Measurements from ENCODE around the gene PGAM2.

DNA sequence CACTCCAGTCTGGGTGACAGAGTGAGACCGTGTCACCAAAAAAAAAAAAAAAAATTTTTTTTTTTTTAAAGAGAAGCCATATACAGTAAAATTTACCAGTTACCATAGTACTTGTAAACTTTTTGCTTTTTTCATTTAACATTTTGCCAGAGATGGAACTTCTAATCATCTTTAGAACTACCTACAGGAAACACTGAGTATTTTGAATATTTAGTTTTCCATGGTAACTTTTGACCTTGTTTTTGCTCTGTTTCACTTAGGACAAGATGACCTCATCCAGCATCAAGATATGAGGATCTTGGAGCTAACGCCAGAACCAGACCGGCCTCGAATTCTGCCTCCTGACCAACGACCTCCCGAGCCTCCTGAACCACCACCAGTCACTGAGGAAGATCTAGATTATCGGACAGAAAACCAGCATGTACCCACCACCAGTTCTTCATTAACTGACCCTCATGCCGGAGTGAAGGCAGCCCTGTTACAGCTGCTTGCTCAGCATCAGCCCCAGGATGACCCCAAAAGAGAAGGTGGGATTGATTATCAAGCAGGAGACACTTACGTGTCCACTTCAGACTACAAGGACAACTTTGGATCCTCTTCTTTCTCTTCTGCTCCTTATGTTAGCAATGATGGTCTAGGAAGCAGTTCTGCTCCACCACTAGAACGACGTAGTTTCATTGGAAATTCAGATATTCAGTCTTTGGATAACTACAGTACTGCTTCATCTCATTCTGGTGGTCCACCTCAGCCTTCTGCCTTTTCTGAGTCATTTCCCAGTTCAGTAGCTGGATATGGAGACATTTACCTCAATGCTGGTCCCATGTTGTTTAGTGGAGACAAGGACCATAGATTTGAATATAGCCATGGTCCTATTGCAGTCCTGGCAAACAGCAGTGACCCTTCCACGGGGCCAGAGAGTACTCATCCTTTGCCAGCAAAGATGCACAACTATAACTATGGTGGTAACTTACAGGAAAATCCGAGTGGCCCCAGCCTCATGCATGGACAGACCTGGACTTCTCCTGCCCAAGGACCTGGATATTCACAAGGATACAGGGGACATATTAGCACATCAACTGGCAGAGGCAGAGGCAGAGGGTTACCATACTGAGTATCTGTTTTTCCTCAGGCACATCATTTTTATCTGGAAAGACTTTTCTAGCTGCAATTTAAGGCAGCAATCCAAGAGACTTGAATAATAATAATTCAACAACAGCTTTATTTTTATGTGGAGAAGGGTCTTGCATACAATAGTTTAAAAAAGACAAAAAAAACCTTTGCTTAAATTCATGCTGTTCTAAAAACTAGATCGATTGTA lies 40.1 kb downstream of the MPLKIP start:
- PRO-cap, result no peak

DNA sequence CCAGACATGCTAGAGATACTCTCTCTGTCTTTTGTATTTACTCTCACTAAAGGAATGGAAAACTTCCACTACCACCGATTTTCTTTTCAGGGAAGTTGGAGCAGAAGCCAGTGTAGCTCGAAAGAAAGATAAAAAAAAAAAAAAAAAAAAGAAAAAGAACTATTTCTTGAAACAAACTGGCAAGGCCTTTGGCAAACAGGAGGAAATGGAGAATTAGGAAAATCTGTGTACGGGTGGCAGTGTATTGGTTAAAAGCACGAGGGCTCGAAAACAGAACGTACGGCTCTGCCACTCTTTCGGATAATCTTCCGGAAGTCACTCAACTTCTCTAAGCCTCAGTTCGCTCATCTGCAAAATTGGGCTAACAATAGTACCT lies 677 bp downstream of the MPLKIP start:
- PRO-cap, result no peak

DNA sequence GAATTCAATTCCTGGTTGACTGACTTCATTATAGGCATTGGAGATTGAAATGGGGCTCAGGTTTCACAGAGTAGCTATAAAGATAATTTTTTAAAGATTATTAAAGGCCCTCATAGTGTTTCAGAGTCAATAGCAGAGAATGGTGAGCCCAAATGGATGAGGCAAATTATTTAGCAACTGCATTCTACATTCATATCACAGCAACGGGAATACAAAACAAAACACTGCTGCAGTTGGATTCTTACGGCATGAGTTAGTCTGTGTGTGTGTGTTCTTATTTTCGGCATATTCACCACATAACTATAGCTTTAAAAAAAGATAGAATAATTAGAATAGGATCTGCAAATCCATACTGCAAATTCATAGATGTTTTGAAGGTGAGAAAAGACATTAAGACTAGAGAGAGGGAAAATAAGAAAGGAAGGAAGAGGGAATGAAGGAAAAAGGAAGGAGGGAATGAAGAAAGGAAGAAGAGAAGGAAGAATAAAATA lies 66.0 kb downstream of the SUGCT start:
- PRO-cap, result no peak

DNA sequence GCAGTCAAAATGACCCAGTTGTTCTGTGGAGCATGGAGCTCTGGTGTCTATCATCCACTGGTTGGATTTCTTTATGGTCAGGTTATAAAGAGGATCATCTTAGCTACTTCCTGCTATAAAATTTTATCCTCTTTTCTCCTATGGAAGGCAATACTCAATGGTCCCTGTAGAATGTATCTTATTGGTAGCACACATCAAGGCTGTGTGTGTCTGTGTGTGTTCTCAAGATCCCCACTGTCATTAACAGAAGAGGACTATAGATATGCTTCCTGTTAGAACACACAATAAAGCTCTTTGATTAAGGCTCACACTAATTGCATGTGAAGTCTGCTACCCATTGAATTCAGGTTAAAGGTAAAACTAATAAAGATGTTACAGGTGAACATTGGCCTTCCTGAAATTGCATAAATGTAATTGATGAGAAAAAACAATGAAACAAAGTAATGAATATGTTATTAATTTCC lies 747.5 kb downstream of the SUGCT start:
- PRO-cap, result no peak

- PRO-cap, result no peak
Observed at GRCh38 chr7:41149385-41149937, 553.4 kb downstream of the INHBA start.

- PRO-cap, result no peak
Observed at GRCh38 chr7:41459614-41460366, 243.1 kb downstream of the INHBA start.

DNA sequence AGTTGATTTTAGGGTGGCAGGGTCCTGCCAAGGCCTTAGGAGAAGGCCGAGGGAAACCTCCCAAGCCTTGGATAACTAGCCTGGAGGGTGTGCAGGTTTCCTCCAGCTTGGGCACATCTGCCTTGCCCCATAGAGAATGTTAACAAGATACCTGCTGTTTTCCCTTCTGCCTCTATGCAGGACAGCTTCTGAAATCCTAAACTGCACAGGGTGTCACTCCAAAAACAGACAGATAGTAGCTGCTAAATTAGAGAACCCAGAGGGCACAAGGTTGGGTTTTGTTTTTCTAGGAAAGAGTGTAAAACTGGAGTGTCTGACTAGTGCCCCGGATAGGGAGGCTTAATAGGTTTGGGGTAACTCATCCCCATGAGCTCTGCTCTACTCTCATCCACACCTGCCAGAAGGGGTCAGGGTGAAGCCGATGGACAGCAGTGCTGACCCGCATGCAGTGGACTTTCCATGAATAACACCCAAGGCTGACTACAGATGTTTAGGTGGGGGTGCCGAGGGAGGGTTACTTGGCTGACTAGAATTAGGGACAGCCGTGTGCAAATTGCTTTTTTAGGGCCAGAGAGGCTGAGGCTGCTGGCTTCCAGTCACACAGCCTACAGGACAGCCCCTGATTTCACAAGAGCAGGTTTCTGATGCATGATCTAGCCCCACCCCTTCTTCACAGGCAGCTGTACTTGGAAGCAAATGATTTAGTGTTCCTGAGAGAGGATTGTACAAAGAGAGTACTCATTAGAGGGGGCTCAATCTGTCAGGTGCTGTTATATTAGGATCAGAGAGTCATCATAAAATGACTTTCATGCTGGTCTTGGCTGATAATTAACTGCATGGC lies 9.8 kb downstream of the INHBA start:
- PRO-cap, result no peak

GRCh38 chr7:41699239-41700072 lies 3.4 kb downstream of the INHBA start:
- PRO-cap, result no peak

GRCh38 chr7:42174346-42175091 lies 62.5 kb downstream of the GLI3 start:
- PRO-cap, result no peak

- PRO-cap, result no peak
Observed at GRCh38 chr7:42193104-42193667, 43.8 kb downstream of the GLI3 start.

GRCh38 chr7:42237777-42238371 lies 865 bp upstream of the GLI3 start:
- PRO-cap, result bidirectional peak, plus-strand start at chr7:42238224, minus-strand start at chr7:42237859

DNA sequence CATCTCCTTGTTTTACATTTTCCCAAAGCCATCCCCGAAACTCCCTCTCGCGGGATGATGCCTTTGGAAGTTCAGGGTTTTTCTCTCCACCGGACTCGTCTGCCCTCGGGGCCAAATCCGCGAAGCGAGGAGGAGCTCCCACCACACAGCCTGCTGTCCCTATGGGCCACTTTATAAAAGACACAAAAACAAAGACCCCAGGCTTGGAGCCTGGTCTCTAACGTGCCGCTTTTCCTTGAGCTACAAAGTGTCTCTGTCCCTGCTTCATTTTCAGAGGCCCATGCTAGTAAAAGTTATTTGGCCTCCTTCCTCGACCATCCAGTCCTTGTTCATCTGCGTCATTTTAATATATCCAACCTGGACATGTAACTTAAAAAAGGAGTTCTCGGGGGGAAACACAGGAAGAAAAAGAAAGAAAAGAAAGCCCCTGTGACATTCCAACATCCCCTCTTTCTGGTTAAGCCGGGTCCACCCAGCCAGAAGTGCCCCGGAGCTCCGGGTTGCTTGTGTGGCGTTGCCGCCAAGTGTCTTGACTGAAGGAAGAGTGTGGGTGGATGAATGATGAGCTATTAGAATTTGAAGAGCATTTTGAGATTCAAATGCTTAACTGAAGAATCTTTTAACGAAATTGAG lies 1.5 kb upstream of the GLI3 start:
- PRO-cap, result bidirectional peak, plus-strand start at position 114 of the sequence, minus-strand start at position 163 of the sequence; bidirectional peak, plus-strand start at position 523 of the sequence, minus-strand start at position 535 of the sequence

- PRO-cap, result unidirectional peak, minus-strand start at chr7:42933414
Observed at GRCh38 chr7:42933211-42933697, 1.1 kb downstream of the MRPL32 start.

GRCh38 chr7:43586071-43586664 lies 3.3 kb downstream of the STK17A start:
- PRO-cap, result no peak

GRCh38 chr7:43588521-43588848 lies 5.6 kb downstream of the STK17A start:
- PRO-cap, result no peak

GRCh38 chr7:43703512-43704460 lies 25.5 kb downstream of the COA1 start:
- PRO-cap, result no peak

- PRO-cap, result no peak
Observed at GRCh38 chr7:43734455-43735117, 5.3 kb upstream of the COA1 start.

- PRO-cap, result no peak
Observed at GRCh38 chr7:43764022-43764342, 5.5 kb downstream of the BLVRA start.

DNA sequence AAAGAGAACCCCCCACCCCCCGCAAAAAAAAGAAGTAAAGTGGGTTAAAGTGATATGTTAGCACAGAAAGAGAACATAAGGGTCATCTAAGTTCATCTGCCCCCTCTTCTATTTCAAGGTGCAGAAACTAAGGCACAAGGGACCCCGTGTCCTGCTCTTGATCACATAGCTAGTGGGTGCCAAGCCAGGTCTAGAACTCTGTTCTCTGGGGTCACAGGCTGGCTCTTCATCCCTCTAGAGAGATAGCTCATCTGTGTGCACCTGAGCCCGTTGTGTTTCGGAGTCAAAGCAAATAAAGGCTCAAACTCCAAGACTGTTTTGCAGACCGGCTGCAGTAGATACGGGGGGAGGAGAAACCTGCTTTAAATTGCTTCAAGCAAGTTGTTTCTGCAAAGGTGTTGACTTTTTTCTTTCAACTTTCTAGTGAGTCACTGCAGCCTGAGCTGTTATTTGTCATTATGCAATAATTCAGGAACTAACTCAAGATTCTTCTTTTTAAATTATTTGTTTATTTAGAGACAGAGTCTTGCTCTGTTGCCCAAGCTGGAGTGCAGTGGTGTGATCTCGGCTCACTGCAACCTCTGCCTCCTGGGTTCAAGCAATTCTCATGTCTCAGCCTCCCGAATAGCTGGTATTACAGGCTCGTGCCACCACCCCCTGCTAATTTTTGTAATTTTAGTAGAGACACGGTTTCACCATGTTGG lies 6.4 kb downstream of the BLVRA start:
- PRO-cap, result no peak

DNA sequence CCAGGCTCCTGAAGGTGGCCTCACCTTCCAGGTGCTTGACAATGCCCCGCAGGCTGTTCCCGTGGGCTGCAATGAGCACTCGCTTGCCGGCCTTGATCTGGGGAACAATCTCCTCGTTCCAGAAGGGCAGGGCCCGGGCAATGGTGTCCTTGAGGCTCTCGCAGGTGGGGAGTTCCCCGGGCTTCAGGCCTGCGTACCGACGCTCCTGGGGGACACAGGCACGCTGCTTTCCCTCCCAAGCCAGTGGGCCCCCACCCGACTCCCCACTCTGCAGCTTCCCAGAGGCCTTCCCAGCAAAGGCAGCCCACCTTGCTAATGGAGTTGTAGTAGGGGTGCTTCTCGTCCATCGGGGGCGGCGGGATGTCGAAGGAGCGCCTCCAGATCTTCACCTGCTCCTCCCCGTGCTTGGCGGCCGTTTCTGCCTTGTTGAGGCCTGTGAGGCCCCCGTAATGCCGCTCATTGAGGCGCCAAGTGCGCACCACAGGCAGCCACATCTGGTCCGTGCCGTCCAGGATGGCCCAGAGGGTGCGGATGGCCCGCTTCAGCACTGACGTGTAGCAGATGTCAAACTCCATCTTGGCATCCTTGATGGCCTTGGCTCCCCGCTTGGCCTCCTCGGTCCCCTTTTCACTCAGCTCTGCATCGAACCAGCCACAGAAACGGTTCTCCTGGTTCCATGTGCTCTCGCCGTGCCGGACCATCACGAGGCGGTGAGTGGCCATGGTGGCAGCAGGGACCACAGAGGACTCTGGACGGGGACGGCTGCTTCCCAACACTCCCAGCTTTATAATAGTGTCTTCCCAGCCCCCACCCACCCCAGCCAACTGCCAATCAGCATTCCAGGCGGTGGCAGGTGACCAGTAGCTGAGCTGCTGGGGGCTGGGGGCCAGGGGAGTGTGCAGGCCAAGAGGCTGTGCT lies at the start of gene PGAM2:
TSS of gene PGAM2 (minus strand) at position 760 of the 918 bp plus-strand sequence.
- PRO-cap, result bidirectional peak, plus-strand start at position 852 of the sequence, minus-strand start at position 760 of the sequence

All from neural crest cell (in vitro differentiated cells).